Mesothelial cell of epicardium (in vitro differentiated cells): ENCODE measurements around a stretch of chr12.

DNA sequence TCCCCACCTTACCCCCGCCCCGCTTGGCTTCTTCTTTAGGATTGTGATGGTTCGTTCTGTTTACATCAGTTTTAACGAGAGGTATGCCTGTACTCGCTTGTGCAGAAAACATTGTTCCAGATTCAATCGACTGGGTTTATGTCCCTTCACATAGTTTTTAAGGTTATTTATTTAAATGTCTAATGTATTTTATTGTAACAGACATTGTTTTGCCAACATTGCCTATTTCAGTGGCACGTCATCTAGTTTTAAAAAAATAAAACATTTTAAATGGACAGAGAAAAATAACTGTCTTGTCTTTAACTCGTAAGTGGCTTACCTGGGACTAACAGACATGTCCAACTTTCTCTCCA is 56.5 kb downstream of the ANAPC7 start:
- PRO-cap: no peak

DNA sequence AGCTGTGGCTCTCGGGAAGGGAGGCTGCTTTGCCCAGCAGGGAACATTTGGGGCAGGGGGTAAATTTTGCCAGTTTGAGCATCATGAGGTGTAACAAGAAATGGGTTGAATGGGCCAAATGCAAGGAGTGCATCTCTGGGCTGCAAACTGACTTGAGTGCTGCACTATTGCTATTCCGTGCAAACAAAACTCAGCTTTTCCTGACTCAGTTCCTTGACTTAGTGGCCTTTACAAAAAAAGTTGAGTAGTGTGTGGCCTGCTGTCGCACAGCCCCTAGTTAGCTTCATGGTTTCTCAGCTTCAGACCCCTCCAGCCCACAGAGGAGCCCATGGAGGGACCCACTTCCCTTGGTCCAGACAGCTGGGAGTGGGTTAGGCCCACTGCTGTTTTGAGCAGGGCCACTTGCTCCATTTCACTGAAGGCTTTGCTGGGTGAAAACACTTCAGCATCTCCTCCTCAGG is 54.7 kb downstream of the ANAPC7 start:
- PRO-cap: no peak

GRCh38 chr12:110355126-110355378 is 48.5 kb downstream of the ANAPC7 start:
- PRO-cap: no peak

GRCh38 chr12:110536603-110537191 is 34.6 kb downstream of the RAD9B start:
- PRO-cap: no peak

DNA sequence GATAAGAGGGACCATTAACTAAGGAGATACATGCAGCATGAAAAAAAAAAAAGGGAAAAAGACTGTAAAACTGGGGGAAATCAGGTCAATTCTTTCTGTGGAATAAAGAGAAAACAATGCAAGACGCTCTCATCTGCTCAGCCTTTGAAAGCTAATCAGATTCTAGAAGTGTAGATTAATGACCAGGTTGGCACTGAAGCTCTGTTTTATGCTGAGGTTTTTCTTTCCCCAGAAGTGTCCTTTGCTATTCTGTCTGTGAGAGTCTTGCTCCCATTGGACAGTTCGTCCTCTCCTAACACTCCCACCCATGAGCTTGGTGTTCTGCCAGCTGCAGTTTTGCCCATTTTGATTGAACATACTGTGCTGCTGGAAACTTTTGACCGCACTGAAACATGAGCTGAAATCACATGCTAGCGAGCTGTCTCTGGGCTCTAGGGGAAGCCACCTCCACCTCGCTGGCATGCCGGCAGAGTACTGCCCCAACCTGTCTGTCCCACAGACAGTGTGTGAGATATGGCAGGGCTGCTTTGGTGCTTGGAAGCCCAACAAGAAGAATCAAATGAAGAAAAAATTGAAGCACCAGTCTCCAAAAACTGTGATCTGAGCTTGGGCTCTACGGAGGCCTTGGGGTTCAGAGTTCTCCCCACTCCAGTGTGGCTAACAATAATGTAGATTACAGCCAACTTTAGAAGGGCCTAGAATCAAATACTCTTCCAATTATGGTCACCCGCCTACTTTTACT is 39.6 kb downstream of the PPTC7 start:
- PRO-cap: no peak

- PRO-cap: no peak
Observed at GRCh38 chr12:110575252-110575778, 7.8 kb downstream of the PPTC7 start.

DNA sequence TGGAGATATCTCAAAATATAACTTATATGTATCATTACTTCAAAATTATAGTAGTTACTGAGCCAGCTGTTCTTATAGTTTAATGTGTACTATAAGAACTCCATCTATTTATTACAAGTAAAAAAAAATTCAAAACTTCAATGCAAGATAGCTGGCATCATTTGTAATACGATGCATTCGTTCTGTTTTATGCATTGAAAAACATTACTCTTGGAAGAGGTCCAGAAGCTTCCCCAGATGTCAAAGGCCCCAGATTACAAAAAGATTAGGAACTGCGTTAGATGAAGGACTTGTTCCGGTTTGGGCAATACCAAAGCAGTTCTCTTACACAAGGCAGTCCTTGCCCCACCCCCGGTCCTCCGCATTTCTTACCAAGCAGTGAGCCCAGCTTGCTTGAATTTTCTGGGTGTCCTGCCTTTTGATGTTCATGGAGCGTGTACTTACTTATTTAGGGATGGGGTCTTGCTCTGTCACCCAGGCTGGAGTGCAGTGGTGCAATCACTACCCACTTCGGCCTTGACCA is 4.8 kb upstream of the HVCN1 start:
- PRO-cap: no peak

DNA sequence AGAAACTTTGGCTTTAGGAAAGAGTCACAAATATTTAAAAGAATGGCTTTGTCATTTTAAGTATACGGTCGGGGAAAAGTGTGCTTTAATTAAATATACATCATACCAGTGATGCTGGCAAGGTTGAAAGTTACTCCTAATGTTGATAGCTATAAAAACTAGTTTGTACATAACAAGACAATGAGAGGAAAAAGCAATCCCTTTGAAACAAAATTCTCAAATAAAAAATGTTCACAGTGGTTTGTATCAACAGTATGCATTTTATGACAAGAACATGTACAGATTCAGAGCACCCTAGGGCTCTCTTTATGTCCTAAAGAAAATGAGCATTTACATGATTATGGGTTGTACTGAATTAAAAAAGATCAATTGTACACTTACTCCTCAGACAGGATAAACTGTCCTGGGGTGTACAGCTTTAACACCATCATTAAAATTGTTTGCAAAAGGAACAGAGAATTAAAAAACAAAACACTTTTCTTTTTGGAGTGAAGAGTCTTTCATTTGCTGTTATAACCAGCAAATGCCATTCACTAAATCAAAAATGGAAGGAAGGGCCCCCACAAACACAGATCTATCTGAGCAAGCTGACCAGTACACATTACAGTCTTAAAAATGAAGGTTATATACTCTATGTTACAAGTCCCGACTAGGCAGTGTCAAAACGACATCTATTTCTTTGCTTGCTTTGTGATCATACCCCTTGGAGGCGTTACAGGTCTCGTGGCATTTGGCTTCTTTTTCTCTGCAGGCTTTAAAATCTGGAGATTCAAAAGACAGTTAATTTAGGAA is 22.1 kb downstream of the PPP1CC start:
- PRO-cap: no peak

DNA sequence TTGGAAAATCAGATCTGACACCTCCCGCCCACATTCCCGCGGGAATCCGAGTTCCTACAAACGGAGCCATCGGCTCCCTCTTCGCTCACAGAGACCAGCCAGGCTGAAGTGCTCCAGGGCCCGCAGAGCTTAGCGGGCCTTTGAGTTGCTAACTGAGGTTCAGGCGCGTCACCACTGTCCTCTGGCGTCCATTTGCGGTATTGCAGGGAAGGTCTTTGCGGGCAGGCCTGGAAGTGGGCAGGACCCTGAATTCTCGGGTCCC is 32.4 kb downstream of the MYL2 start:
- PRO-cap: no peak

DNA sequence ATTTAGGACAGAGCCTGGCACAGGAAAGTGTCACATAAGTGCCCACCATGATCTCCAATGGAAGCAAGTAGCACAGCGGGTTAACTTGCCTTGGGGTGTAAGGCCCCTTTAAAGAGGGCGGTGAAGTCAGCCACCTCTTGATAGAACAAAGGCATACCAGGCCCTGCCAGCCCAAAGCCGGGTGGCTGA is 8.2 kb upstream of the MYL2 start:
- PRO-cap: no peak

GRCh38 chr12:111034579-111035329 is 789 bp downstream of the CUX2 start:
- PRO-cap: no peak

DNA sequence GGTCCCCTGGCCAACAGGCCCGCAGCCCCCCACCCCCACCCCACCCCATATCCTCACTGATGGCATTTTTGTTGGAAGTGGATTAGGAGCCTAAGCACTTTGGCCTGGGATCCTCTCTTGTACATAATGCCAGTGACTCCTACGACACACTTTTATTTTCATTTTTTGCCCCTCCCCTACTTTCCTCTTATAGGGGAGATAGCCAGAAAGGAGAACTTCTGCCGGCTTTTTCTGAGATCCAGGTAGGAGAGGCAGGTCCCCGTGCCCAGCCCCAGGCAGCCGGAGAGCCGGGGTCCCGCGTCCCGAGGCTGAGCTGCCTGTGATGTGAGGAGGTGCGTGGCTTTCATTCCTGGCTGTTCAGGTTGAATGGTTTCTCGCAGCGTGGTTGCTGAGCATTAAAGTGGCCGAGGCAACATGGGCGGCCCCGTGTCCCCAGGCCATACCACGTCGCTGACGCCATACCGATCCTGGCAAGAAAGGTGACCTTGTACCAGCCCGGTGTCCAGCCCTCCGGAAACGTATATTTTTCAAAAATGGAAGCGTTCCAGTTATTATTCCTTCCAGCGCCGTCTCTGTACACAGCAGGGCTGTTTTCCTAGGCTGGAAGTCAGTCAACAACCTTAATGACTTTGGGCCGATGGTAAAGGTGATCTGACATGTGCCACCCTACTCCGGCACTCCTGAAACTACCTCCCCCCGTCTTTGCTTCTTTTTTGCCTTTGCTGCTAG is 3.1 kb downstream of the CUX2 start:
- PRO-cap: no peak

- PRO-cap: no peak
Observed at GRCh38 chr12:111367673-111368139, 1.2 kb downstream of the PHETA1 start.

DNA sequence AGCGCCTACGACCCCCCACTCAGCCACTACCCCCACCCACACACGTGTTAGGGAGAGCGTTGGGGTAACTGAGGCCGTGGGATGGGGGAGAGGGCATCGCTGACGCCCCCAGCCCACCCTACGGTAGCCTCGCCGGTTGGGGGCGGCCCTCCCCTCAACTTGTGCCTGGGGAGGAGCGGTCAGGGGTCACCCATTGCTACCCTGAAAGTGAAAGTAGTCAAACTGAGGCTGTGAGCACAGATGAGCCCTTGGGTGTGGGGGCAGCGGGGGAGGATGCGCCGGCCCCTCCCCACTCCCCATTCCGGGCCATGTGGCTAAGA is 681 bp downstream of the SH2B3 start:
- PRO-cap: no peak

- PRO-cap: no peak
Observed at GRCh38 chr12:111436513-111437359, 31.0 kb downstream of the SH2B3 start.

GRCh38 chr12:111448838-111449244 is 43.1 kb downstream of the SH2B3 start:
- PRO-cap: no peak

DNA sequence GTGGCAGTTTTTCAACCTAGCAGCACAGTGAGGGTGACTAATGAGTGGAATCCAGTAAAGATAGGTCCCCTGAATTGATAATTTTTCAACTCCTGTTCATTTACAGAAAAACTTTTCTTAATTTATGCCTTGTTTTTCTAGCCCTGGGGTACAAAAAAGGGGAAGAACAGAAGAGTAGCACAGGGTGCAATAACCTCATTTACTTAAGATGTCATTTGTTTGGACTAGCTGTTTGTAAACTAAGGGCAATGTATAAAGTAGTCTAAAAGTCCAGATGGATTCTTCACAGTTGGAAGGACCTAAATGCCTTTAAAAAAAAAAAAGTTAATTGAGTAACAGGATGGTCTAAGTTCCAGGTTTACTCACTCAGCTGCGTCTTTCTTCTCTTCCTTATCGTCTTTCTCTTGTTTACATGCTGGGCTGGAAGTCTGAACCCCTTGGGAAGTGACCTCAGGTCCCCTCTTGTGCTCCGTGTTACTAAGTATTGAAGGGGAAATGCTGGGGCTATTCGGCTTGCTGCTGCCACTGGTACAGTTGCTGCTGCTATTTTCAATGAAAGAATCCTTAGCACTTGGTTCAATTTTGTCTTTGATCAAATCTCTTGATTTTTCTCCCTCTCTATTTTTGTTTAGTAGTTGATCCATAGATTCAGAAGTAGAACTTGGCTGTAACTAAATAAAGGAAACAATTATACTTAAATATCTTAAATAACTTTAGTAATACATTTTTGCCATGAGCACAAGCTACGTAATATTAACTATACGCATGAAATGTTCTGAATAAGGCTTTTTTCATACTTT is 82.6 kb downstream of the SH2B3 start:
- PRO-cap: no peak

- PRO-cap: no peak
Observed at GRCh38 chr12:111599930-111600193, 747 bp upstream of the ATXN2 start.

- PRO-cap: no peak
Observed at GRCh38 chr12:111643854-111644599, 41.7 kb downstream of the BRAP start.

GRCh38 chr12:111773744-111774735 is 7.3 kb downstream of the ALDH2 start:
- PRO-cap: no peak